ENCODE data around the gene MYG1.

DNA sequence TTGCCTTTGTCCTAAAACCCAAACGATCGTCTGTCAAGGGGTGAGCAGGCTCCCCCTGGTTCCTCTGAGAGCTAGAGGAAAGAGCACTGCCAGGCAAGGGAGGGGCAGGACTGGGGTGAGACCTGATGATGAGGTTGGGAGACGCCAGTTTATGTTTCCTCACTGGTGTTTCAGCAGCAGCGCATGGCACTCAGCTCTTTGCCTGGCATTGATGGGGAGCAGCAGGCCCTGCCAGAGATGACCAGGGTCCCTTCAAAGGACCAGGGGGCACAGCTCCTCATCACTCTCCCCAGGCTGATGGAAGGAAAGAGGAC, 8.0 kb upstream of the KRT2 start:
- PRO-cap, result no peak

DNA sequence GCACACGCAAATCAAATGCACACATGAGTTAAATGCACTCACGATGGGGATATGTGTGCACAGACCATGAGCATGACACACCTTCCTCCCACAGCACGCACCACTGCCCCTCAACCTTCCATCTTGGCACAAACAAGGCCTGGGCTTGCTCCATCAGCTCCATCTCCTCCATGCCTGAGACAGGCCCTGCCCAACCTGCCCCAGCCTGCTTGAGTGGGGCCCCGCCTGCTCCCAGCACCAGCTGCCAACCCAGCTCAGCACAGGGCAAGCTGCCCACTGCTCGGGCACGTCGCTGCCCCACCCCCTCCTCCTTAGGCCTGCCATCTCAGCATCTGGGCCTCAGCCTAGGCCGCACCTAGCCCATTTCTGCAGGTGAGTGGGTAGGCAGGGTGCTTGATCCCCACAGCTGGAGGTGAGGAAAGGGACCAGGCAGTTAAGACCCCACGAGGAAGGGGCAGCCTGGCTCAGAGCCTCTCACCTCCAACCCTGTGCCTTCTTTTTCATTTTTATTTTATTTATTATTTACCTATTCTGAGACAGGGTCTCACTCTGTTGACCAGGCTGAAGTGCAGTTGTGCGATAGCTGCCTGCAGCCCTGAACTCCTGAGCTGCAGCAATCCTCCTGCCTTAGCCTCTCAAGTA, 27.7 kb upstream of the KRT78 start:
- PRO-cap, result no peak

GRCh38 chr12:52897107-52897954, 7.5 kb downstream of the KRT8 start:
- PRO-cap, result no peak

GRCh38 chr12:52901374-52902323, 3.2 kb downstream of the KRT8 start:
- PRO-cap, result no peak

GRCh38 chr12:52903247-52904340, 1.3 kb downstream of the KRT8 start:
- PRO-cap, result unidirectional peak, plus-strand start at chr12:52903537; bidirectional peak, plus-strand start at chr12:52903655, minus-strand start at chr12:52903641; bidirectional peak, plus-strand start at chr12:52904159, minus-strand start at chr12:52903940

- PRO-cap, result no peak
Observed at GRCh38 chr12:53028433-53028975, 21.4 kb upstream of the TNS2 start.

DNA sequence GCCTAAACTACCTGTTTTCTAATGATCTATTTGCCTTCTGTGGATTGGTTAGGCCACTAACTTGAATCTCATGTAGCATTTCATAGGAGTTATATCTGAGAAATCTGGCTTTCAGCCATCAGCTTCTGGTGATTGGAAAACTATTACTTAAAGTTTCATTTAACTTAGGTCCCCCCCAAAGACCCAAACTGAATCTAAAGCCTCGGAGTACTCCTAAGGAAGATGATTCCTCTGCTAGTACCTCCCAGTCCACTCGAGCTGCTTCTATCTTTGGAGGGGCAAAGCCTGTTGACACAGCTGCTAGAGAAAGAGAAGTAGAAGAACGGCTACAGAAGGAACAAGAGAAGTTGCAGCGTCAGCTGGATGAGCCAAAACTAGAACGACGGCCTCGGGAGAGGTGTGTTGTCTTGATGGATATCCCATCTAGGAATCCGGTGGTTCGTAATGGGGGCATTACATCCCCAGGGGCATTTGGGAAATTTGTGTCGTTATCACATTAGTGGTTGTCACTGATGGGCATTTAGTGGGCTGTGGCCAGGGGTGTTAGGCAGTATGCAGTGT, 16.1 kb upstream of the TNS2 start:
- PRO-cap, result no peak

- PRO-cap, result no peak
Observed at GRCh38 chr12:53044726-53044980, 5.2 kb upstream of the TNS2 start.

DNA sequence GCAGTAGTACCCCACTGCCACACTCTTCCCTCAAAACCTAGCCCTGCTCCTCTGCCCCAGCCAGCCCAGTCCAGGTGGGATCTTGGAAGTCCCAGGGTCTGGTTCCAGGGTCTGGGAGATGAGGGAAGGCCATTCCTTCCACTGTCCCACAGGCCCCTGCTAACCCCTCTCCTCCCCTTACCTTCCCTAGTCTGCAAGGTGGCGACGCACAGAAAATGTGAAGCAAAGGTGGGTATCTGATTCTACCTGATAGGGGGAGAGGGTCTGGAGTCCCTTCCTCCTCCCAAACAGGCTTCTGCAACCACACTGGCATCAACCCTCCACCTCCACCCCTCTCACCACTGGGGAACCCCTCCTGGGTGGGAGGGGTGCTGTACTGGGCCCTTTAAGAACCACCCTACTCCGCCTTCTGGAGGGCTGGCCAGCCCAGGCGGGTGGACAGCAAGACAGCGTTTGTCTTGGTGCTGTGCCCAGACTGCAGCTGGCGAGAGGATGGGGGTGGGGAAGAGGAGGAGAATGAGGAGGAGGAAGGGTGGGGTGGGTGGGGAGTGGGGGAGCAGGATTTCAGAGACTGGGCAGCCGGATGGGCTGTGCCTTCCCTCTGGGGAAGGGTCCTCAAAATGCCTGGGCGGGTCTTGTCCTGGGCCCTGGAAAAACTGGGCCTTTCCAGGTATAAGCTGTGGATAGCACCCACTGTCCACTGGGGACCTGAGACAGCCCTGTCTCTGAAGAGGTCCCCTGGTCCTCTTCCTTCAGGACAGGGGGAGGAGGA, 2.6 kb downstream of the TNS2 start:
- PRO-cap, result no peak

GRCh38 chr12:53182156-53182742, 1.5 kb upstream of the CSAD start:
- PRO-cap, result no peak

DNA sequence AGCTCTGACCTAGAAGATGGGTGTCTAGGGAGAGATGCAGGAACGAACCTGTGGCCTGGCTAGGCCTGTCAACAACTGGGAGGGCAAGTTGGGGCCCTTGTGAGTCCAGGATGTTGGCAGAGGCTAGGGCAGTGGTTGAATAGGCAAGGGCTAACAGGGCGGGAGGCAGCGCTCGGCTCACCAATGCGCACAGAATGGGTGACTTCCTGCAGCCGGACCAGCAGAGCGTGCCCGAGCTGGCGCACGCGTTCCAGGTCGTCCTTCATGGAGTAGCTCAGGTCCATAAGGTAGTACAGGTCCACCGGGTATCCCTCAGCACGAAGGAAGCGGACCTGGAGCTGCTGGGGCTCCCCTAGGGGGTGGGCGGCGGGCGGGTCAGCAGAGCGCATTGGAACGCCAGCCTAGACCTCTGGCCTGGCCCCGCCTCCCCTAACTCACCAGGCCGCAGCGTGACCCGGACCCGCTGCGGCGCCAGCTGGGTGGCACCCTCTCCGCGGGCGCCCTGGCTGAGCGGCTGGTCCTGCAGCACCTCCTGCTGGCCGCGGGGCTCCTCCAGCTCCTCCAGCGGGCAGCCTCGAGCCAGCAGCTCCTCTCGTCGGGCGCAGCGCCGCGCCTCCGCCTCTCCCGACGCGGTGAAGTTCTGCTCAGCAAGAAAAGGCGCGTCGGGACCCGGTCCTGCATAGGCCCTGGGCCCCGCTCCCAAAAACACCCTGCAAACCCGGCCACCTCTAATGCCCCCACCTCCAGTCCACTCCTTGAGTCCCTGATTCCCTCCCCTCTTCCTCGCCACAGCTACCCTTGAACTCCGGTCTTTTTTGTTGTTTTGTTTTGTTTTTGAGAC, 9.5 kb downstream of the ITGB7 start:
- PRO-cap, result no peak

DNA sequence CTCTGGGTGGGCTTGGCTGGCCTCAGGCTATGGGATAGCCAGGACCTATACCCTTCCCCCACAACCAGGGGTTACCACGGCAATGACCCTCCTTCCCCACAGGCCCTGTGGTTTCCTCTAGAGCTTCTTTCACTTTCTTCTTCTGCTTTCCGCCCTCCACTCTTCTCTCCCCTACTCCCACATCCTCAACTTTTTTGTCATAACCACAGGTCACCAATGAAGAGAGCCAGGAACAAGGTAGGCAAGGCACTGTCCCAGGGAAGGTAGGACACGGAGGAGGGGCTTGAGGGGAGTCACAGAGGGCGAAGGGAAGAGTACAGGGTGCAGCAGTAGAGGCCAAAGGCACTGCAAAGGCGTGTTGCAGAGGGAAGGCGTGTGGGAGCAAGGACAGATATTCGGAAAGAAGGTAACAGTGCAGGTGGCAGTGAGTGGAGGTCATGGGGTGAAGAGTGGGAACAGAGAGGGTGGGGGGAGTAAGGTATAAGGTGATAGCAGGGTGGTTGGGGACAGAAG, 2.0 kb upstream of the ITGB7 start:
- PRO-cap, result no peak

DNA sequence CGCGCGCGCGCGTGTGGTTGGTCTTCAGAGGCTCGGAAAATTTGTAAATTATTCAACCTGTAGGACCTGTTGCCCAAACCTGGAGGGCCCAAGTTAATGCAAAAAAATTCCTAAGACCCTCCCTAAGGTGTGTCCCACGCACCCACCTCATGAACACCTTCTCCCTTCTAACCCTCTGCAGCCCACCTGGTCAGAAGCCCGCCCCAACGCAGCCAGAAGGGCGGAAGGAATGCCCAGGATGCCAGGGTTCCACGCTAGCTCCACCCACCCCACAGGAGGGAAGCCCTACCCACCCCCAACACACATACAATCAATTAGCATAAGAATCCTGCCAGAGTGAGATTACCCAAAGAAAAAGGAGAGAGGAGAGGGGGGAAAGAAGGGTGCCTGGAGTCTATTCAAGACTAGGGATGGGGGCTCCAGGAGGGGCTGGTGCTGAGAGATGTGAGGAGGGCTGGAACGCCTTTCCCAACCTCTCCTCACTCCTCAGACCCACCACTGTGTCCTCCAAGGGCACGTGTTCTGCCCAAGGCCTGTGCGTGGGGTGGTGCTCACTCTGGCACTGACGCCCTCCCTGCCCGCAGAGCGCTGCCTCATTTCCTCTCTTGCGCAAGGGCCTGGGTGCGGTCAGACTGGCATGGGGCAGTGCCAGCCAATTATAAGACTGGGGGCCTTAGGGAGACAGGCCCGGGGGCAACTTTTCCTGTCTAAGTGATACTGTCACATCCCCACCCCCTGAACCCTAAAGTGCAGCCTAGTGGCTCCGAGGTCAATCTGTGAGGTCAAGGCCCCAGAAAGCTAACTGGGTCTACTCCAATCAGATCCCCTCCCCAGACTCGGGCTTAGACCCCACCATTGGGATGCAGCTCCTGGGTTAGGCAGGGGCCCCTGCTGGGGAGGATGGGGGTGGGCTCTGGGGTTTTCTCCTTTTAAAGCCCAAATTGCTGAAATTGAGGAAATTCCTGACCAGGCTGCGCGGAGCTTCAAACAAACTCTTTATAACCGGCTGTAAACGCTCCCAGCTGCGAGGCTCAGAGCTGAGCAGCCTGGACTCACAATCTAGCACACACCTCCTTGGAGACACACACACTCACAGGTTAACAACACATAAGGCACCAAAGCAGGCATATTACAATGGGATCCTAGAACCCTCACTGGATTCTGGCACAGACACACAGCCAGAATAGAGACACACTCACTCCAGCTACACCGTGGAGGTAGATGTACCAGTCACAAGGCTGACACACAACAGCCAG, 10.2 kb upstream of the ITGB7 start:
- PRO-cap, result no peak

DNA sequence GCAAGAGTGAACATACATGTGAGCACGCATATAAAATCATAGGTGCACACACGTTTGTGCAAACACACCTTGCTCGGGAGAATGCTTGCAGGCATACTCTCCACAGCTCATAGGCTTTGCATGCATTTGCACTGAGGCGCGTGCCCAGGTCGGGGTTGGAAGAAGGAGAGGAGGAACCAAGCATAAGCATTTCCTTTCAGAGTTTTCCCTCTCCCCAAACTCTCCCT, 11.5 kb downstream of the RARG start:
- PRO-cap, result no peak

DNA sequence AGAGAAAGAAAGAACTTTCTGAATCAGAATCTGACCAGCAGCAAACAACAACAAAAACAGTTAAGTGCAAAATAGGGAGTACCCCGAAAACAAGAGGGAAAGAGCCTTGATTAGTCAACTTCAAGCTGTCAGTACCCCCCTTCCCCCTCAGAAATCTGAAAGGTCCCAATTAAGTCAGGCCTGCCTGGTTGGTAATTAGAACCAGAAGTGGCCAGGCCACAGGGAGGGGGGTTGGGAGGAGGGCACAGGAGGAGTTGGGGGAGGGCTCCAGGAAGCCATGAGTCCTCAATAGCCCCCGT, 9.7 kb downstream of the RARG start:
- PRO-cap, result no peak

GRCh38 chr12:53229410-53229900, 2.6 kb downstream of the RARG start:
- PRO-cap, result no peak

- PRO-cap, result no peak
Observed at GRCh38 chr12:53279444-53279887, 11.4 kb downstream of the ESPL1 start.

DNA sequence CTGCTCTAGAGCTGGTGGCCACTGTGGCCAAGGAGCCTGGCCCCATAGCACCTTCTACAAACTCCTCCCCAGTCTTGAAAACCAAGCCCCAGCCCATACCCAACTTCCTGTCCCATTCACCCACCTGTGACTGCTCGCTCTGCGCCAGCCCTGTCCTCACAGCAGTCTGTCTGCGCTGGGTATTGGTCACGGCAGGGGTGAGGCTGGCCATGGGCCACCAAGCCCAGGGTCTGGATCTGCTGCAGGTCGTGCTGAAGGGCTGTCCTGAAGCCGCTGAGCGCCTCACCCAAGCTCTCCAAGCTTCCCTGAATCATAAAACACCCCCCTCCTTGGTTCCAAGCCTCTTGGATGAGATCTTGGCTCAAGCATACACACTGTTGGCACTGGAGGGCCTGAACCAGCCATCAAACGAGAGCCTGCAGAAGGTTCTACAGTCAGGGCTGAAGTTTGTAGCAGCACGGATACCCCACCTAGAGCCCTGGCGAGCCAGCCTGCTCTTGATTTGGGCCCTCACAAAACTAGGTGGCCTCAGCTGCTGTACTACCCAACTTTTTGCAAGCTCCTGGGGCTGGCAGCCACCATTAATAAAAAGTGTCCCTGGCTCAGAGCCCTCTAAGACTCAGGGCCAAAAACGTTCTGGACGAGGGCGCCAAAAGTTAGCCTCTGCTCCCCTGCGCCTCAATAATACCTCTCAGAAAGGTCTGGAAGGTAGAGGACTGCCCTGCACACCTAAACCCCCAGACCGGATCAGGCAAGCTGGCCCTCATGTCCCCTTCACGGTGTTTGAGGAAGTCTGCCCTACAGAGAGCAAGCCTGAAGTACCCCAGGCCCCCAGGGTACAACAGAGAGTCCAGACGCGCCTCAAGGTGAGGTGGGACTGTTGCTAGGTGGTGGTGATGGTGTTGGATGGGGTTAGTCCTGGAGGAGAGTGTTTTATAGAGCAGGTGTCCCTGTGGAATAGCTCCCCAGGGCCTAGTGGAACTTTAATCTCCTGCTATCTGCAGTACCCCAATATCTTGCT, 9.0 kb upstream of the PFDN5 start:
- PRO-cap, result no peak

DNA sequence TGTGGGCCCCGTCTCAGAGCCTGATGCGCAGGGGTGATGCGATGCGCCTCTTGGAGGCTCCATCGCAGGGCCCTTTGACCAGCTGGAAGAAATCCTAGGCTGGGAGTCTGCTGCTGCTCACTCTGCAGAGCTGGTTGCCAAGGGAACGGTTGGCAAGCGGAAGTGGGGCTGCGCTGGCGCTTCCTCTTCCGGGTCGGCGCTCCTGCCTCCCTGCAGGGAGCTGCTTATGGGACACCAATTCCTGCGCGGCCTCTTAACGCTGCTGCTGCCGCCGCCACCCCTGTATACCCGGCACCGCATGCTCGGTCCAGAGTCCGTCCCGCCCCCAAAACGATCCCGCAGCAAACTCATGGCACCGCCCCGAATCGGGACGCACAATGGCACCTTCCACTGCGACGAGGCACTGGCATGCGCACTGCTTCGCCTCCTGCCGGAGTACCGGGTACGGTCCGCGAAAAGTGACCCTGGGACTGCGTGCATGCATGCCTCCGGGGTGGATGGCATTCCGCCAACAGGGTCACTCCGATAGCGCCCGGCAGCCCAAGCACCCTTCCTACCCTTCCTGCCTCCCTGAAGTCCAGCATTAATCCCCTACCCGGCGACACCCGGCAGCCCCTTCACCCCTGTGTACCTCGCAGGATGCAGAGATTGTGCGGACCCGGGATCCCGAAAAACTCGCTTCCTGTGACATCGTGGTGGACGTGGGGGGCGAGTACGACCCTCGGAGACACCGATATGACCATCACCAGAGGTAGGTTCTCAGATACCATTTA, at the start of gene MYG1:
Gene MYG1 (plus strand): TSS at position 184 of the 773 bp plus-strand sequence.
- PRO-cap, result bidirectional peak, plus-strand start at position 239 of the sequence, minus-strand start at position 76 of the sequence

DNA sequence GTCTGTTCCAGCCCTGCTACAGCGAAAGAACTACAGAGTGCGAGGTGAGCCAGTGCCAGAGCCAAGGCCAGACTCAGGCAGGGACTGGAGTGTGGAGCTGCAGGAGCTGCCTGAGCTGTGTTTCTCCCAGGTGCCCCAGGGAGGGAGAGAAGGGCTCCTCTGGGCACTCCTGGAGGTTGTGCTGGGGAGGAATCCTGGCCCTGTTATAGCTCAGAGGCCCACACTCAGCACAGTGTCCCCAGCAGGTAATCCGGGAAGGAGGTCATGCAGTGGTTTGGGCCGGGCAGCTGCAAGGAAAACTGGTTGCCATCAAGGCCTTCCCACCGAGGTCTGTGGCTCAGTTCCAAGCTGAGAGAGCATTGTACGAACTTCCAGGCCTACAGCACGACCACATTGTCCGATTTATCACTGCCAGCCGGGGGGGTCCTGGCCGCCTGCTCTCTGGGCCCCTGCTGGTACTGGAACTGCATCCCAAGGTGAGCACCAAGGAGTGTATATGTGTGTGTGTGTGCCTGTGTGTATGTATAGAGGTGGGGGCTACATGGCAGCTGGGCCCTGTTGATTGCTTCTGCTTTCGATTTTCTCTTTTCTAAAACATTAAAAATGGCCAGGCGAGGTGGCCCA, 1.9 kb downstream of the AMHR2 start:
- PRO-cap, result no peak